Hair follicular keratinocyte (primary cell): ENCODE measurements around the genes PALMD, LRRC39, DPH5, AMY2A and AMY1C.

GRCh38 chr1:99645562-99646814 lies at the start of gene PALMD:
TSS of gene PALMD (plus strand) at chr1:99646113.
- RAMPAGE, long total RNA = no peak

DNA sequence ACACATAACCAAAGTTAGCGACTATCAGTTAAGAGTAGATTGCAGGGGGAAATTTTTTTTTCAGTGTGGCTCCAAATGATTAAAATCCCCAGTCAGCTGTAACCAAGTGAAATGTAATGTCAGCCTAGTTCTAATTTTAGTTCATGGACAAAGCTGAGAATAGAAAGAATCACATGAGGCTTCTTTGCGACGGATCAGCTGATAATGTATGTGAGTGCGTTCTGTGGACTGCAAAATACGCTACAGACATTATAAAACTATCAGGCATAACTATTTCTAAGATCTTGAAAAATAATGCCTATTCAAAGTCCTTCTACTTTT lies at the start of gene LRRC39:
Gene LRRC39, minus strand, starts transcription at position 121 of the 321 bp plus-strand sequence.
- RAMPAGE, long total RNA = no peak

DNA sequence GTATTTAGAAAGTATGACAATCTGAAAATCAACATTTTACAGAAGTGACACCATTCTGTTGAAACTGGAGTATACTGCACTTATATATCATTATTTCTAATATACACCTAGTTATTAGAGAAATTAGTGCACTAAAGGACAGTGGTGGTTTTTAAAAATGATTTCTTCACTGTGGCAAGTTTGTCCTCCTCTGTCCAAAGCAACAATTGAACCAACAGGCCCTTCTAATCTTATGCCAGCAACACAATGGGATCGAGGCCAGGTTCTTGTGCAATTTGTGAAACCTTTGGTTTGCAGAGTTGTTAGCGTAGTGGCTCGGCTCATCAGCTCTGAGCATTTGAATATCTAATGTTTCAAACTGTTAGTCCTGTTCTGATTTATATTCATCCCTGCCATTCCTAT lies 9.8 kb upstream of the LRRC39 start:
- RAMPAGE, long total RNA = no peak

DNA sequence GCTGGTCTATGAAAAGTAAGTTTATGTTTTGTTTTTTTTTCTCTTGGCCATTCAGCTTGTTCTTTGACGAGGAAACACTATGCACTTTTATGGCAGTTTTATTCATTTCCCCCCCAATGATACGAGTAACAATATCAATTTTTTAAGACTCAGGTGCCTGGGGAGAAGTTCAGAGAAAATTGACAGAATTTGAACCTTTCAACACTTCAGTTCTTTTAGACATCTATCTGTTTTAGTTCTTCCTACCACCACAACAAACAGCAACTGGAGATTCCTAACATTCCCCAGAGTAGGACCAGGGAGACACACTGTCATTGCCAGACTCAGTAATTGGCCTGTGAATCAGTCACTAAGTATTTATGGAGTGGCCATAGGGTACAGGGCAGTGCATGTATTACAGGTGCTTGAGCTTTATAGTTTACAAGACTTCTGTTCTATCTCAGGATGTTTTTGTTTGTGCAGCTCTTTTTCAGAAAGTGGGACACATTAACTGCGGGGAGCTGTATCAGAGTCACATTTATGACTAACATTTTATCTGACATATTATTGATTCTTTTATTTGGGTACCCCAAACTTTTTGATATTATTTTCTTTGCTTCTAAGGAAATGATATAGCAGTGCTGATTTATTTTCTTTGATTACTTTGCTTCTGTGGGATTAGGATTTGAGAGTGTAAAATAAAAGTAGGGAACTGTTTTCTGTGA lies 1.7 kb downstream of the CDC14A start:
- RAMPAGE, long total RNA = no peak

DNA sequence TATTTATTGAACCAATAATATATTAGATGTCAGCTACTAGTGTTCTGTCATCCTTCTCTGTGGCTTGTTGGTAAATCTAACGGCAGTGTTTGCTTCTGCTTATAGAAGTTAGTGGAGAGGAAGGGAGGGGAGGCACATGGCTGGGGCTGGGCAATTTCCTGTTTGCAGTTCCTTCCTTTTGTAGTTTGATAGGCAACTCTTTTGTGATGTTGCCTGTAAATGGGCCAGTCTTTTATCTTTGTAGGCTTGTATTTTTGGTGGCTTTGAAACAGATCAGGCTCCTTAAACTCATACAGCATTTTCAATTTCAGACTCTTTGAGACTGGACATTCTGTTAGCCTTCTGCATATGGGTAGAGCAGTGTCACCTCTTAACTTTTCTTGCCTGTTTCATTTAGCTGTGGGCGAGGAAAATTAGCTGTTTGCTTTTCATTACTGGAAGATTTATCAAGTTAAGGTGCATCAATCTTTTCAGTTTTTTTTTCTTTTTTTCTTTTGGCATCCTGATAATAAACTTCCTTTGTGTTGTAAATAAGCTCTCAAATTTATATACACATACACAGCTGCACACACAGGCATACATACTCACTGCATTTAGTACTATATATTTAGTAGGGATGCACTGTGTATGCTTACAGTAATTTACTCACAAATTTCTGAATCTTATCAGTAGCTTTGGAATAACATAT lies 48.2 kb downstream of the CDC14A start:
- RAMPAGE, long total RNA = no peak

- RAMPAGE, long total RNA = no peak
These were observed 62.3 kb downstream of the CDC14A start for GRCh38 chr1:100414443-100415118.

DNA sequence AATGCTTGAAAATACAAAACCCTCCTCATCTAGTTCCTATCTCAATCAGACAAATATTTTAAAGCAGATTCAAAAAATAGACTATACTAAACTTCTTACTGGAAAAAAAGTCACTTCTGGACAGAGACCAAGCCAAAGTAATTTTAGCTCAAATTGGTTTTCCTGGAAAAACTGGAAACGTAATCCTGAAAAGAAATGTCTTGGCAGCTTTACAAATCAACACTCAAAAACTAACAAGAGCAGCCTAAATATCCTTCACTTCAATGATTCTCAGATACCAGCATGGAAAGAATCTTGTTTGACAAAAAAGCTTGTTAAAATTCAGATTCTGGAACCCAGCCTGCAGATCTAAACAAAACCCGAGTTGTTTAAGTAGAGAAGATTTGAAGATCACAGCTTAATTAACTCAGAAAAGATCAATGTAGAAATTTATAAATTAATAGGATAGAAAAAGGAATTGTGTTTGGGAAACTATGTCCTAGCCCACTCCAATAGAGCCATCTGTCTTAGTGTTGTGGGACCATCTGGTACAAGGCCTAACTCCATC lies 9.0 kb upstream of the GPR88 start:
- RAMPAGE, long total RNA = no peak

GRCh38 chr1:100643851-100644127 lies 75.8 kb upstream of the VCAM1 start:
- RAMPAGE, long total RNA = no peak

- RAMPAGE, long total RNA = no peak
These were observed 61.5 kb upstream of the VCAM1 start for GRCh38 chr1:100658125-100658439.

GRCh38 chr1:100925875-100927119 lies 30.4 kb downstream of the SLC30A7 start:
- RAMPAGE, long total RNA = no peak

- RAMPAGE, long total RNA = no peak
These were observed 32.2 kb downstream of the SLC30A7 start for GRCh38 chr1:100928056-100928621.

GRCh38 chr1:100941240-100942052 lies 45.6 kb downstream of the SLC30A7 start:
- RAMPAGE, long total RNA = no peak

GRCh38 chr1:101025648-101026732 lies at the start of gene DPH5:
TSS of gene DPH5 (minus strand) at chr1:101025784.
- RAMPAGE, long total RNA = start-site peak on the minus strand at chr1:101025775-101025816, 92 and 73 reads in 2 replicates; start-site peak on the plus strand at chr1:101025846-101025908, 60 and 31 reads in 2 replicates

- RAMPAGE, long total RNA = no peak
These were observed 86.4 kb upstream of the DPH5 start for GRCh38 chr1:101111704-101112569.

DNA sequence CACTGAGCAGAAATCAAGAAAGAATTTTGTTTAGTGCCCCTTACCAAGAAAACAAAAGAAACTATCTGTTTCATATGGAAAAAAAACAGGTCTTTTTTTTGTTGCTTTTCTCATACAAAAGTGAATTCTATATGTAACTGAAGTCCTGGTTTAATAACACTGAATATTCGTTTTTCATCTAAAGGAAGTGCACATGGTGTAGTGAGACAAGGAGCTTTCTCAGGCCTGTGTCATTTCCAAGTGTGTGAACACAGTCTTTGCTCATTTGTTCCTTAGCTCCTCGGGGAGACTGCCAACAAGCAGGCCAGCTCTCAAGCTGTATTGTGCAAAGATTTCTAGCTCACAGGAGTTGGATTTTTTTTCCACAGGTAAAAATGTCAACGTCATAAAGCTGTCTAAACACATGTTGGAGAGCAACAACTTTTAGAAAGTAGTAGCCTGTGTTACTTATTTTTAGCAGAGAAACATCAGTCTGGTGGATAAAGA lies 87.9 kb upstream of the S1PR1 start:
- RAMPAGE, long total RNA = no peak

GRCh38 chr1:101181764-101182706 lies 54.8 kb upstream of the S1PR1 start:
- RAMPAGE, long total RNA = no peak

GRCh38 chr1:101237352-101238591 lies 953 bp downstream of the S1PR1 start:
- RAMPAGE, long total RNA = no peak

DNA sequence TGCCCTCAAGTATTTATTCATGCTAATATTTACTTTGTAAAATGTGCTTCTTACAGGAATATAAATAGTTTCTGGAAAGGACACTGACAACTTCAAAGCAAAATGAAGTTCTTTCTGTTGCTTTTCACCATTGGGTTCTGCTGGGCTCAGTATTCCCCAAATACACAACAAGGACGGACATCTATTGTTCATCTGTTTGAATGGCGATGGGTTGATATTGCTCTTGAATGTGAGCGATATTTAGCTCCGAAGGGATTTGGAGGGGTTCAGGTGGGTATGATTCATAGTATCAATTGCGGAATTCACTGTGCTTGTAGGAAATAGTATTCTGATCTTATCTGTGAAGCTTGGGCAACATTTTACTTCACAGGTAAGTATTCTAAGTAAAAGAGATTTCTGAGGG lies at the start of gene AMY2A:
Gene AMY2A, plus strand, starts transcription at position 89 of the 403 bp plus-strand sequence.
- RAMPAGE, long total RNA = no peak

DNA sequence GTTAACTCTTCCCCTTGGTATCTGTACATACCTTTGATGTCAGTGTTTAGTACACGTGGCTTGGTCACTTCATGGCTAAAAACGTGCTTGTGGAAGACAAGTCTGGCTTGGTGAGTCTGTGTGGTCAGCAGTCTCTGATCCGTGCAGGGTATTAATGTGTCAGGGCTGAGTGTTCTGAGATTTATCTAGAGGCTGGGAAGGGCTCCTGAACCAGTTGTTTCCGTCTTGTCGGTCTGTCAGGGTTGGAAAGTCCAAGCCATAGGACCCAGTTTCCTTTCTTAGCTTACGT lies at the start of gene AMY1C:
Gene AMY1C, plus strand, starts transcription at position 184 of the 289 bp plus-strand sequence.
- RAMPAGE, long total RNA = no peak

DNA sequence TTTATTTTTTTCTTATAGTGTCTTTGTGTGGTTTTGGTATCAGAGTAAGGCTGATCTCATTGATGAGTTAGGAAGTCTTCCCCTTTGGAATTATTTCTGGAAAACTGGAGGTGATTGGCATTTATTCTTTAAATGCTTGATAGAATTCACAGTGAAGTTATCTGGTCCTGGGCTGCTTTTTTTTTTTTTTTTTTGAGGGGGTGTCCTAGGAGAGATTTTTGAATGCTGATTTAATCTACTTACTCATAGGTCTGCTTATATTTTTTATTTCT lies 219.7 kb downstream of the AMY1C start:
- RAMPAGE, long total RNA = no peak